ENCODE results near the gene CEP131.

DNA sequence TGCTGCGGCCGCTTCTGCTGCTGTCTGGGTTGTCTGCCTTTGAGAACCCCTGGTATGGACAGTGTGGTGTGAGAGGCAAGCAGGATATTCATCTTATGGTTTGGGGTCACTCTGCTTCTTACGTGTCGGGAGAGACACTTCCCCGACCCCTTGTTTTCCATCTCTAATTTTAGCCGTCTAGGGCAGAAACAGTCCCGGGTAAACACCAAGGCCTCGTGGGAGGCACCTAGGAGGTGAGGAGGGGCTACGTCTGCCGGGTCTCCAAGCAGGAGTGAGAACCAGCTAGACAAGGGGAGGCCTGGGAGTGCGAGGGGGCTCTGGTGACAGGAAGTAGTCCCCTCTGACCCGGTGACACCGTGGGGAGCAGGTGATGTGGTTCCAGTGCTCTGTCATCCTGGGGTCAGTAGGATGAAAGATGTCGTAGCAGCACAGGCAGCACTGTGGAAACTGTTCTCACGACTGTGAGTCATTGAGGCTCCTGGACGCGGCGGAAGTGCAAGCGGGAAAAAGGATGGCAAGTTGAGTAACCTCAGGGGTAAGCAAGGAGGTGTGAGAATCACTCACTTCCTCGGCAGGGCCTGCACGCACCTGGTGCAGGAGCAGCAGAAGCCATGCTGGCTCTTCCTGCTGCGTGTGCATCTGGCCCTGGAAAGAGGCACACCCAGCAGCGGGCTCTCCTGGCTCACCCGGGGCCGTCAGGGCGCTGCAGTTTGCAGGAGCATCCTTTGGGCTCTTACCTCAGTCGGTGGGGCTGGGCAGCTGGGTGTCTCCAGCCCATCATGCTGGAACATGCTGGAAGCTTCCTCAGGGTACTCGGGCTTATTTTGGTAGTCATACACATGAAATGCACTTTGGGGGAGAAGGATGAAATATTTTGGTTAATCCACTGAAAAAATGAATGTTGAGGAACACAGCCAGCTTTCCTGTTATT, 176.5 kb downstream of the RPTOR start:
- PRO-cap, result no peak

DNA sequence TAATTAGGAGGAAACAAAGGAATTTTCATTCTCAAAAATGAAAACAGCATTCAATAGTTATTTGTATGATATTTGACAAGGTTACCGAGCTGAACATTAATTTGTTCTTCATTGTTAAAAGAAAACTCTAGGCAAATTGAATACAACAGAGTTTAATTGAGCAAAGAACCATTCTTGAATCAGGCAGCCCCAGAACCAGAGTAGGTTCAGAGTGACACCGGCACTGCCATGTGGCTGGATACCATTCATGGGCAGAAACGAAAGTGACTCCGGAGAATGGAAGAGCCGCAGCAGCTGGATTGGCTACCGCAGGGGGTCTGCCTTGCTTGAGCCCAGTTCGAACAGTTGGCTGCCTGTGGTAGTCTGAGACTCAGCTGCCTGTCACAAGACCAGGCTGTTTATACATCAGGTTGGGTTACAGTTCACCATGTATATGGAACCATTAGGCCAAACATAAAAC, 205.3 kb upstream of the CHMP6 start:
- PRO-cap, result no peak

DNA sequence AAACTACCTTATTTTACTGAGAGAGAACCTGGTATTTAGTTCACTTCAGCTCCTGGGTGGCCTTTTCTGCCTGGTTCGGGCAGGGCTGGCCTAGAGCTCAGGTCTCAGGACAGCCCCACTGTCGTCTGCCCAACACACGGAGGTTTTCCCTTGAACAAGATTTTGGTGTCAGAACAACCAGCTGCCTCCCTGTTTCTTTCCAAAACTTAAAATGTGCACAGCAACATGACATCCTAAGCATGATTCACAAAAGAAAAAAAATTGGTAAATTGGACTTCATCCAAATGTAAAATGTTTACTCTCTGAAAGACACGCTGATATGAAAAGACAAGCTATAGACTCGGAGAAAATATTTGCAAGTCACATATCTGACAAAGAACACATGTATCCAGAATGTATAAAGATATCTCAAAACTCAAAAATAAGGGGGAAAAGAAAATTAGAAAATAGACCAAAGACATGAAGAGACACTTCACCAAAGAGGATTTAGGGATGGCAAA, 197.8 kb upstream of the CHMP6 start:
- PRO-cap, result no peak

- PRO-cap, result no peak
These were observed 157.4 kb upstream of the CHMP6 start for GRCh38 chr17:80834009-80834805.

- PRO-cap, result no peak
These were observed 114.6 kb upstream of the CHMP6 start for GRCh38 chr17:80876846-80877629.

- PRO-cap, result no peak
These were observed 99.5 kb upstream of the CHMP6 start for GRCh38 chr17:80892060-80892540.

DNA sequence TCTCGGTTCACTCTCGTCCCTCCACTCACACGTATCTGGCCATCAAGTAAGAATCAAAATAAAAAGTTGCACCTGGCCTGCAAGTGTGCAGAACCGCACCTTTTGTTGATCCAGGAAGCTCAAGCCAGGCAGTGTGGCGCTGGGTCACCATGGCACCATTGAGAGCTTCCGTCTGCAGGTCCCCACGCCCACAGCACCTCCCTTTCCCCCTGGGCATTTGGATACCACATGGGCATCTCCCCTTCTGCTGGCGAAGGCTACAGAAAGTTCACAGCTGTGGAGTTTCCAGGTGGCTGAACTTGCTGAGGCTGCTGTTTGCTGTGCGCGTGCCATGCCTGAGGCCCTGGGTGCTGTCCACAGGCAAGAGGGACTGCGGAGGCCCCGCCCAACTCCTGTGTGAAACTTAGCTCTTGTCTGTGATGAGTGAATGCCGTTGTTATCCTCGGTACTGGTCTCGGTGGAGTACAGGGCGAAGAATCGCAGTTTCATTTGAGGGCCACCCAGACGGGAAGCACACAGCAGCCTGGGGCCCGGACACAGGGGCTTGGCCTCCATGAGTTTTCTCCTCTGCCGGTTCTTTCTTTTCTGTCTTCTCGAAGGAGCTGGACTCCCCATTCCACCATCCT, 90.8 kb upstream of the CHMP6 start:
- PRO-cap, result no peak

DNA sequence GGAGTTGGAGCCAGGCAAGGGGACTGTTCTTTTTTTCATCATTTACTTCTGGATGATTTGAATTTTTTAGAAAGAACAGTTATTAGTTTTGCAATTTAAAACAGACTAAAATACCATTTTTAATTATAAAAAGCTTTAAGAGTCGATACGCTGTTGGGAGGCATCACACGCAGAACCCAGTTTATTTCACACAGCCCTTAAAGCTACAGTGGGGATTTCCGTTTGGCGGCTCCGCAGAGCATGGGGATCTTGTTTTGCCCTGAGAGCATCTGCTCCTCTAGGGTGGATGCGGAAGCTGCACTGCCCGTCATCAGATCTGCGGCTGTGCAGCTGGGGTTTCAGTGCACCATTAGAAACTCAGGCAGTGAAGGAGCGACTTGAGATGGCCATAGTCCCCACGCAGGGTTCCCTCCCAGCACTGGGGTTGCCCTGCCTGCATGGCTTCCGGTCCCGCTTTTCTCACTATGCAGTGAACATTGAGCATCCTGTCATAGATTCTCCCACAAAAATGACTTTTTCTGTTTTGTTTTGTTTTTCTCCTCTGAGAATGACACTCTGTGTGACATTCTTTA, 62.2 kb upstream of the CHMP6 start:
- PRO-cap, result no peak

DNA sequence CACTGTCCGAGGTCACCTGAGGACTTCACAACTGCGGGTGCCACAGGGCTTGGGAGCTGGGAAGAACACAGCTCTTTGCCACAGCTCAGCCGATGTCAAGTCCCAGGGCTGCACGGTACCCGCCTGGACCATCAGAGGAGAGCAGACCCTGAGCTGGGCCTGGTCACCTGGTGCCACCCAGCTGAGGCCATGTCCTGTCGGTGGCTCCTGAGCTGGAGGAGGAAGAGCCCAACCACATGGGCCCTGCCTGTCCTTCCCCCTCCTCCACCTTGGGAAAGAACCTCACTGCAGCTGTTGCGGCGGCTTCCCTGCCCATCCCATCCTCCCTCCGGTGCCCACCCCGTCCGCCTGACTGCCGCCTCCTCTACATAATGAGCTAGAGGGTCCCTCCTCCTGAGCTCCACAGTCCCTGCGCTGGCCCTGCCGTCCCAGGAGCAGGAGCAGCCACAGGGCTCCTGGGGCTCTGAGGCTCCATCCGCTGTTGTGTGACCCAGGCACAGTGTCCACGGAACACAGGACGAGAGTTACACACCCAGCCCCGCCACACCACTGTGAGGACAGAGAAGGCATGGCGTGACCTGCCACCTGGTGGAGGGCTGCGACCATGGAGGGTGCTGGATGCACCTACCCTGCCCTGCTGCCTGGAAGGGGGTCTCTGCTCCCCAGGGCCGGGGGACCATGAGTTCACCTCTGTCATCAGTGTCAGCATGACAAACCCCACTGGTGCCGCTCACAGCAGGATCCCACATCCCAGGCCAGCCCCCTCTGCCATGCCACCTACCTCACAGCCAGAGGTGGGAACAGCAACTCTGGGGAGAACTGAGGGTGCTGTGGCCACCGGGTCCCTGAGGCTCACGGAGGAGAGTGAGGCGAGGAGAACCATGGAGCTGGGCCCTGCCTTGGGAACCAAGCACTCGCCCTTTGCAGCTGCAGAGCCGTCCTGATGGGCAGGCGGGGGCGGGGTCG, 21.4 kb upstream of the CHMP6 start:
- PRO-cap, result no peak

GRCh38 chr17:81071858-81072543, 37.0 kb downstream of the BAIAP2 start:
- PRO-cap, result no peak

- PRO-cap, result no peak
These were observed 52.1 kb downstream of the BAIAP2 start for GRCh38 chr17:81086757-81087824.

- PRO-cap, result unidirectional peak, minus-strand start at chr17:81222926; bidirectional peak, plus-strand start at chr17:81223354, minus-strand start at chr17:81222988; unidirectional peak, minus-strand start at chr17:81223567
These were observed at the start of gene CEP131 for GRCh38 chr17:81222651-81223728. CEP131 (minus strand) TSS chr17:81222965.

DNA sequence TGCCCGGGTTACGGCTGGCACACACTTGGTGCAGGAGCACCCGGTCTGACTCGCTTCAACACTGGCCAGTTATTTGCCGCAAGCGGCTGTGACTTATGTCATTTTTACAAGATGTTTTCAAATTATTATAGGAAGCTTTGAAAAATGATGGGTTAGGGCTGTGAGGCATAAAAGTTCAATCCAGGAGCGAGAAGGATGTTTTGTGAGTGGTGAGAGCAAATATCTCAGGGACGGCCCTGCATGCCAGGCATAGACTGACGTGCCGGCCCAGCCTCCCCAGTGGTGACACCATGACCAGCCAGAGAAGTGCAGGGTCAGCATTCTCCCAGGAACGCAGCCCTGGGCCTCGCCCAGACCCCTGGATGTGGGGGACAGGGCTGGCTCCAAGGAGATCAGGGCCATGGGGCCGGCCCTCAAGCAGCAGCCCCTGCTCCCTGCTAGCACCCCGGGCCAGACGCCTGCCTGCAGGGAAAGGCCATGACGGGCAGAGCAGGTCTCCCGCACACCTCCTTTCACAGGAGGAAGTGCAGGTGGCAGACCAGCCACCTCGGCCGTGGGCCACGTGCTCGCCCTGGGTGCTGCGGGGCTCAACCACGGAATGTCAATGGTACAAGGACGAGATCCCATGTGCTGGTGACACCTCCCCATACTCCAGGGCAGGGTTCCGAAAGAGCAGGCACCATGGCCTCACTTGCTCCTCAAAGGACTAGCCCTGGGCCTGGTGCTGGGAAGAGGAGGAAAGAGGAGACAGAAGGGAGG, 9.5 kb downstream of the NDUFAF8 start:
- PRO-cap, result no peak

GRCh38 chr17:81348666-81349279, 46.5 kb upstream of the BAHCC1 start:
- PRO-cap, result no peak

DNA sequence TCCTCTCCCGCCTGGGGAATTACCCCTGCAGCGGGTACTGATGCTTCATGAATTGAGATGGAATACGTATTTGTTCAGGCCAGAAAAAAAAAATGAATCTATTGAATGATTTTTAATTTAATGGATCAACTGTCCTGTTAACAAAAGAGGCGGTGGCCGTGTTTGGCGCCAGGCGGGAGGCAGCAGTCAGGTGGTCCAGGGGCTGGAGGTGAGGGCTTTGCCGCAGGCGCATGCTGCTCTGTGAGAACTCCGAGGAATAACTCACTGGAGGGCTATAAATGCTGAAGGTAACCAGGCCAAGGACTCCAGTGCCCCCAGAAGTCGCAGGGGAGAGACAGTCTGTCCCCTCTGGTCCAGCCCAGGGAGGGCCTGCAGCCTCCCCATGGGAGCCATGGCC, 7.2 kb upstream of the BAHCC1 start:
- PRO-cap, result no peak

GRCh38 chr17:81412581-81413233, 17.4 kb downstream of the BAHCC1 start:
- PRO-cap, result no peak

GRCh38 chr17:81551905-81552273, 264 bp downstream of the FAAP100 start:
- PRO-cap, result no peak

- PRO-cap, result no peak
These were observed 13.2 kb upstream of the FAAP100 start for GRCh38 chr17:81565016-81566143.

- PRO-cap, result no peak
These were observed 5.5 kb downstream of the GCGR start for GRCh38 chr17:81809367-81809908.

- PRO-cap, result bidirectional peak, plus-strand start at chr17:81861115, minus-strand start at chr17:81860966; unidirectional peak, plus-strand start at chr17:81861393
These were observed 669 bp upstream of the P4HB start for GRCh38 chr17:81860777-81861631.